Measurements from ENCODE around the gene ARID3B.

- PRO-cap, result no peak
- RAMPAGE, long total RNA, 4 experiments, result no peak in any of the 4 experiments
Observed at GRCh38 chr15:72221065-72221414, 9.9 kb downstream of the PKM start.

GRCh38 chr15:72489691-72490546 is 15.8 kb downstream of the ARIH1 start:
- PRO-cap, result no peak
- RAMPAGE, long total RNA, 4 experiments, result no peak in any of the 4 experiments

- PRO-cap, result no peak
- RAMPAGE, long total RNA, 4 experiments, result start-site peak on the plus strand in 1 of 4 experiments, at chr15:72575852-72575882 at its widest, 8 reads per replicate
Observed at GRCh38 chr15:72575666-72576250, 78.7 kb upstream of the GOLGA6B start.

DNA sequence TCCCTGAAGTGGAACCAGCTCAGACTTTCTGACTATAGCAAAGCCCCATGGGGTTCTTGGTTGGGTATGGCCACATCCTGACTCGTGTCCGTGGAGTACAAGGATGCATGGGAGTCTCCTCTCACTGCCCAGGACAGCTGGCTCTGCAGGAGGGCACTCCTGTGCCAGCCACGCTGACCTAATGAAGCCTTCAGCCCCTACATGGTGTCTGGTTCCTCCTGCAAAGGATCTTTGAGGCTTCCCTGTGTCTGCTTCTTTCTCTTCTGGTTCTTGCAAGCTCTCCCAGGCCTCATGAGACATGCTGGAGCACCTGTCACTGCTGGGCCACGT is 90.0 kb upstream of the ADPGK start:
- PRO-cap, result no peak
- RAMPAGE, long total RNA, 4 experiments, result no peak in any of the 4 experiments

DNA sequence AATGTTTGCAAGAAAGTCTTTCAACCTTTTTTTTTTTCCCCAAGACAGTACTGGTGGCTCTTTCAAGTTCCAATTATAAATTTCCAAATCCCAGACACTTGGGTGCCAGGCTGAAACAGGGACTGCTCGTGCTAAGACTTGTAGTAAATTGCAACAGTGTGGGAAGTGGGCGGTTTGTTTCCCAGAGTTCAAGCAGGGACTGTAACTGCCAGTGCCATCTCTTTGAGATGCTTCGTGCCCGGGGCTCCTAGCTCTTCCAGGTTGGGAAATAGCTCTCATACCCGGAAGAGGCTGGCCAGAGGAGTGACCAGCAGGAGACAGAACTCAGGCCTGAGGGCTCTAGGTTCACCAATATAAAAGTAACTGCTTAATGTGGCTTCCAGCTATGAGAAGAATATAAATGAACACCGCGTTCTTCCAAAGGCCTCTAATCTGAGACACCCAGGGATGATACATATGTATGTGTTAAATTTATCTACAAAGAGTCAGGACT is 54.0 kb upstream of the NEO1 start:
- PRO-cap, result no peak
- RAMPAGE, long total RNA, 4 experiments, result no peak in any of the 4 experiments

- PRO-cap, result no peak
- RAMPAGE, long total RNA, 4 experiments, result start-site peak on the plus strand in 1 of 4 experiments, at chr15:73178236-73178330 at its widest, 16 reads per replicate
Observed at GRCh38 chr15:73178228-73178563, 125.9 kb downstream of the NEO1 start.

- PRO-cap, result no peak
- RAMPAGE, long total RNA, 4 experiments, result start-site peak on the plus strand in 1 of 4 experiments, at chr15:73185500-73185957 at its widest, 17 reads per replicate
Observed at GRCh38 chr15:73185532-73186167, 133.4 kb downstream of the NEO1 start.

GRCh38 chr15:73555128-73555599 is 78.0 kb downstream of the NPTN start:
- PRO-cap, result no peak
- RAMPAGE, long total RNA, 4 experiments, result start-site peak on the minus strand in 1 of 4 experiments, at chr15:73555257-73555498 at its widest, 7 reads per replicate

- PRO-cap, result no peak
- RAMPAGE, long total RNA, 4 experiments, result no peak in any of the 4 experiments
Observed at GRCh38 chr15:73870776-73871705, 2.3 kb upstream of the TBC1D21 start.

- PRO-cap, result no peak
- RAMPAGE, long total RNA, 4 experiments, result no peak in any of the 4 experiments
Observed at GRCh38 chr15:73921601-73922087, 4.6 kb upstream of the LOXL1 start.

- PRO-cap, result no peak
- RAMPAGE, long total RNA, 4 experiments, result no peak in any of the 4 experiments
Observed at GRCh38 chr15:73928800-73929175, 2.5 kb downstream of the LOXL1 start.

- PRO-cap, result no peak
- RAMPAGE, long total RNA, 4 experiments, result no peak in any of the 4 experiments
Observed at GRCh38 chr15:73951512-73952018, 25.3 kb downstream of the LOXL1 start.

GRCh38 chr15:73983006-73983984 is 8.8 kb downstream of the STOML1 start:
- PRO-cap, result no peak
- RAMPAGE, long total RNA, 4 experiments, result no peak in any of the 4 experiments

DNA sequence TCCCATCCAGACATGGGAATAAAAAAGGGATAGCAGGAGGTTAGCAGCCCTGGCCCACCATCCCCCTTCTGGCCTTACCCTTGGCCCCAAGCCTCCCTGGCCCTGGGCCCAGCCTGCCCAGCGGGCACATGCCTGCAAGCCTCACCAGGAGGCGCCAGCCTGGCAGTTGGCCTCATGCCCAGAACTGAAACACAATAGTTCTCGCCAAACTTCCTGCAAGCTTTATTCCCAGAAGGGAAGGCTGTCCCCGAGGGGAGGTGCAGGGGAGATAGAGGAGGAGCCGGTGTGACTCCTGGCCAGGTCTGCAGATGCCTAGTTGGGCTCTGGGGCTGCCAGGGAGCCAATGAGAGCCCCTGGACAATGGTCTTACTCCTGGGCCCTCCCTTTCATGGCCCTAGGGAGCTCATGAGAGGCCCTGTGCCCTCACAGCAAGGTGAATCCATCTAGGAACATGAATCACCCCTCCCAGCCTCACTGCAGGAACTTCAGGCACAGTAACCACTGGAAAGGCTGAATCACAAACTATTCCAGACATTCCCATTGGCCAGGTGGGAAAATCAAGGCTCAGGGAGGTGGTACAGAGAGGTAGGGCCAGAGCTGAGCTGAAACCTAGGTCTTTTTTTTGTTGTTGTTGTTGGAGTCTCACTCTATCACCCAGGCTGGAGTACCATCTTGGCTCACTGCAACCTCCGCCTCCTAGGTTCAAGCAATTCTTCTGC is 4.0 kb downstream of the CCDC33 start:
- PRO-cap, result no peak
- RAMPAGE, long total RNA, 4 experiments, result no peak in any of the 4 experiments

DNA sequence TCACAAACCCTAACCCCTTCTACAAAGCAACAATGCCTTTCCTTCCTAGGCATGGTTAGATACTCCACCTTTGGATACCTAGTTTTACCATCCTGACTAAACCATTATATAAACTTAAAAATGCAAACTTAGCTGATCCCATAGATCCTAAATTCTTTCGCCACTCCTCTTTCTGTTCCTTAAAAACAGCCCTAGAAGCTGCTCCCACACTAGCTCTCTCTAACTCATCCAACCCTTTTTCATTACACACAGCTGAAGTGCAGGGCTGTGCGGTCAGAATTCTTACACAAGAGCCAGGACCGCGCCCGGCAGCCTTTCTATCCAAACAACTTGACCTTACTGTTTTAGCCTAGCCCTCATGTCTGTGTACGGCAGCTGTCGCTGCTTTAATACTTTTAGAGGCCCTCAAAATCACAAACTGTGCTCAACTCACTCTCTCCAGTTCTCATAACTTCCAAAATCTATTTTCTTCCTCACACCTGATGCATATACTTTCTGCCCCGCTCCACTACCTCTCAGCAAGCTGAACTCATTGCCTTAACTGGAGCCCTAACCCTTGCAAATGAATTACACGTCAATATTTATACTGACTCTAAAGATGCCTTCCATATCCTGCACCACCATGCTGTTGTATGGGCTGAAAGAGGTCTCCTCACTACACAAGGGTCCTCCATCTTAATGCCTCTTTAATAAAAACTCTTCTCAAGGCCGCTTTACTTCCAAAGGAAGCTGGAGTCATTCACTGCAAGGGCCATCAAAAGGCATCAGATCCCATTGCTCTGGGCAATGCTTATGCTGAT is 9.8 kb downstream of the CYP11A1 start:
- PRO-cap, result unidirectional peak, minus-strand start at position 241 of the sequence
- RAMPAGE, long total RNA, 4 experiments, result no peak in any of the 4 experiments

DNA sequence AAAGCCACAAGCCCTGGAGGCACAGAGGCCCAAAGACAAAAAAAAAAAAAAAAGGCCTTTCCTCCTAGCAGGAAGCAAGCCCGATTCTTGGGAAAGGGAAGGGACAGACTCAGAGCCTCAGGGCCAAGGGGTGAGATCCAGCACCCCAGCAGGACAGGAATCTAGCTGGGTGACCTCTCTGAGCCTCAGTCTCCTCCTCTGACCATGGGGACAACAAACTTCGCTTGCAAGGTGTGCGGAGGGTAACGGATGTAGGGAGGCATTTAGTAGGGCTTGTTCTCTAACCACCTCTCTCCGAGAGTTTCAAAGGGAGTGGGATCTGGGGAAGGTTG is 2.2 kb downstream of the CYP11A1 start:
- PRO-cap, result no peak
- RAMPAGE, long total RNA, 4 experiments, result no peak in any of the 4 experiments

DNA sequence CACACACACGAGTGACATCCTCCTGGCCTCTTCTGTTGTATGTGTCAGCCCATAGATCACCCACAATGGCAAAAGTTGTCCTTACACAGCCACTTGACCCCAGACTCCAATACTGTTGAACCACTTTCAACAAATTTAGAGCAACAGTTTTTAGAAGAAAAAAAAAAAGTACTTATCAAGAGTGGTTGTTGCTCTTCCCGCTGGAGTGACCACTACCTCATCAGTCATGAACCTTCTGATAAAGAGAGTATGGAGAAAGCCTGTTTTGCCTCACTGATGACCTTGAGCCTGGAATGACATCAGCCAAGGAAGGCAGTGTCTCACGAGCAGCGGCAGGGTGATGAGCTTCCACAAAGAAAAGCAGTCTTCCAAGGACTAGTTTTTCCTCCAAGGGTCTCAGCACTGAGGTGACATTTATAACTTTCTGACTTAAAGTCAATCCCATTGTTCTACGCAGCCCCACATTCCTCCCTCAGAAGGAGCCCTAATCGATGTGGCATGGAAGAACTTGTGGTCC is 1.6 kb upstream of the CYP11A1 start:
- PRO-cap, result no peak
- RAMPAGE, long total RNA, 4 experiments, result no peak in any of the 4 experiments

DNA sequence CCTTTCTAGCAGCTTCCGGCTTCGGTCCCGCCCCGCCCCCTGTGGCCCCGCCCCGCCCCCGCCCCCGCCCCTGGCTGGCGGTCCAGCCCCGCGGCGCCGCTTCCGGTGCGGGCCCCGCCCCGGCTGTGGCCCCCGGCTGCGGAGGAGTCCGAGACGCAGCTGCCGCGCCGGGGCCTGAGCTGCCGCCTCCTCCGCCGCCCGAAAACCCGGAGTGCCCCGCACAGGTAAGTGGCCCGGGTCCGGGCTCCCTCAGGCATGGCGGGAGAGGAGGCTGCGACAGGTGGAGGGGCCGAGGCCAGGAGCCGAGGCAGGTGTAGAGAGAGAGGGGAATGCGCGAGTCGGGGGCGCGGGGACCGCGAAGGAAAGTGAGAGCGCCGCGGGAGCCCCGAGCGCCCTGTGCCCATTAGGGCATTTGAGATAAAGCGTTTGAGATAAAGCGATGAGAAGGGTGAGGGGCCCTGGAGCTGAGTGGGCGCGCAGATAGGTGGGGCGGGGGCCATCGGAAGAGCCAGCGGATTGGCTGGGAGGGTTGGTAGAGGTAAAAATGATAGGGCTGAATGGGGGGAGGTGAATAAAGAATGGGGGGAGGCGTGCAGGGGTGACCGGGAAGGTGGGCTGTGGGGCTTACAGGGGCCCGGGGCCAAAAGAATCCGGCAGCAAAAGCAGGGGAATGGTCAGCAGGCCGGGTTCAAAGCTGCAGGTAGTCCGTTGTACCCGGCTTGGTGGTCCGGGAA is at the start of gene ARID3B:
TSS of gene ARID3B (plus strand) at position 114 of the 734 bp plus-strand sequence.
- PRO-cap, result bidirectional peak, plus-strand start at position 158 of the sequence, minus-strand start outside the sequence
- RAMPAGE, long total RNA, 4 experiments, result start-site peak on the plus strand in 3 of 4 experiments, centred at positions 119 to 145 of the sequence, 69 to 121 reads per replicate

- PRO-cap, result no peak
- RAMPAGE, long total RNA, 4 experiments, result no peak in any of the 4 experiments
Observed at GRCh38 chr15:74578581-74579241, 36.9 kb upstream of the CLK3 start.

DNA sequence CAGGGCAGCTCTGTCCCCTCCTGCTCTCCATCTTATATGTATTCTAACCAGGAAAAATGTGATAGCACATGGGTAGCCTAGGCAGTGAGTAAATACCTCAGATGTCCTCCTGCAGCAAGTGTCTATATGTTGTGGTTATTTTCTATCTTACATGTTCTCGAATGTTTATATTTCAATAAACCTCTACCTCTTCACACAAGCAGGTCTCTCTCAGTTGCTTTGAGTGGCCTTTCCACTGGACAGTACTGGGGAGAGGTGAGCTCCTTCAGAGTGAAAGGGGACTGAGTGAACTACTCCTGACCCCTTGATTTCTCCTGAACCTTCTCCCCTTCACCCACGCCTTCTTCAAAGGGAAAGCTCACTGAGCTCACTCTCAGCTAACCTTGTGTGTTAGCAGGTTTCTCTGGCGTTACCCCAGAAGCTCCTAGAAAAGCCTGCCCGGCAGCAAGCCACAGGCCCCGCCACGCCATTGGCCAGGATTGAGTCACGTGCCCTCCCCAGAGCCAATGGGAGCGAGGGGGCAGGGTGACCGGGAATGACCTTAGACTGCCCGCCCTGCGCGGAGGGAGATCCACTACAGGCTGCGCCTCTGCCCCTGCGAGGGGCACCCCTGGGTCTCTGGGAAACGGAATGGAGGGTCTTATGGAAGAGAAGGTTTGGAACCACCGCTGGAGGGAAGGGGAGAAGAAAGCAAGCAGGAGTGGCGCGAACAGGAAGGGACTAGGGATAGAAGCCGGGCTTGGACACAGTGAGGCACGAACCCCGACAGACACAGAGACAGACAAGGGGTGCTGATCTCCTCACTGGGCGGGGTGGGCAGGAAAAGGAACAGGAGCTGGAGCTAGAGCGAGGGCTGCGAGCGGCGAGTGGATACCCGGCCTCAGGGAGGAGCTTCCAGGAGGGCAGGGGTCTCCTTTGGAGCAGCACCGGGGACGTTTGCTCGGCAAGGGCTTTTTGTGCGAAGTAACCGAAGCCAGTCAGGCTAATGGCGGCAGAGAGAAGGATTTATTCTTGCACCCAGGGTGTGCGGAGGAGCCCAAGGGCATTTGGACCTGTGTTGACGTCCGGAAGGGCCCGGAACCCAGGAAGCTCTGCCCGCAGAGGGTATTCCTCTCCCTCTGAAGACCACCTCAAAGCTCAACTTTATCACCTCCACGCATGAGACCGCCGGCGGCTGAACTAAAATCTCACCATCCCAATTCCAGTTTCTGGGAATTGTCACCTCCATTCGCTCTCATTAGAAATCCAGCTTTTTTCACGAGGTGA is 17.3 kb upstream of the CLK3 start:
- PRO-cap, result bidirectional peak, plus-strand start at position 556 of the sequence, minus-strand start at position 385 of the sequence; unidirectional peak, plus-strand start at position 556 of the sequence; bidirectional peak, plus-strand start at position 803 of the sequence, minus-strand start at position 771 of the sequence
- RAMPAGE, long total RNA, 4 experiments, result start-site peak on the plus strand in 2 of 4 experiments, centred at positions 569 to 589 of the sequence, 66 to 113 reads per replicate